ENCODE measurements around a stretch of chr11.

DNA sequence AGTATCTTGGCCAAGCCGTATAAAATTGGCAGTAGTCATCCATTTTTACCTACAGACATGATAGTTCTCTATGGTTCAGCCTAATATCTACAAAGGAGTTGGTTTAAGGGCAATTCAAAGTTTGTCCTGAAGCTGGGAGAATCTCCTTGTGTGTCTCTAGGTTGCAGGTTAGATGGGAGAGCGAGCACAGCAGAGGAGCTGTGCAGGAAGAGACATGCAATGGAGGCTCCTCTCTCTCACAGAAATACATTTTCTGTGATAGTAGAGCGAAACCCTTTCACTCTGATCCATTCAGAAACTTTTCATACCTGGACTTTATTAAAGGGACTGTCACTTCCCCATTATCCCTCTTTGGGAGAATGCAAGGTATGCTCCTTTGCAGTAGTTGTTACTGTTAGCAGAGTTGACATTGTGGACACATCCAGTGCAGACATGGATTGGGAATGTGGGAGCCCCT lies 91.6 kb downstream of the PPP6R3 start:
- PRO-cap, result no peak
- RAMPAGE, long total RNA, 2 experiments, result no peak in any of the 2 experiments

DNA sequence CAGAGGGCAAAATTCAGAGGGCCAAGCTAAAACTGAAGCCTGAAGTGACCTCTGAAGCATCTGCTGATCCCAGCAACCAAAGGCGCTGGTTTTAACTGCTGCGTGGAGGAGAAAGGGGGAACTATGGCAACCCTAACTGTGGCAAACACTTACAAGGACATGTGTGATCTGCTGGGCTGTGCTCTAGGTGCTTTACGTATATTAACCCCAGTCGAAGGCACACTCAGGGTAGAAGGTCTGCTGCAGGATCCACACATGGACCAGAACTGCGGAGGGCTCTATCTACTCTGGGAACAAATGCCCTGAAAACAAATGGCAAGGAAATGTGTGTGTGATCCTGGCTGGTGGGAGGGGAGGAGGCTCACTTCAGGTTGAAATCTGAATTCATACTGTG lies 25.4 kb downstream of the TESMIN start:
- PRO-cap, result no peak
- RAMPAGE, long total RNA, 2 experiments, result no peak in any of the 2 experiments

DNA sequence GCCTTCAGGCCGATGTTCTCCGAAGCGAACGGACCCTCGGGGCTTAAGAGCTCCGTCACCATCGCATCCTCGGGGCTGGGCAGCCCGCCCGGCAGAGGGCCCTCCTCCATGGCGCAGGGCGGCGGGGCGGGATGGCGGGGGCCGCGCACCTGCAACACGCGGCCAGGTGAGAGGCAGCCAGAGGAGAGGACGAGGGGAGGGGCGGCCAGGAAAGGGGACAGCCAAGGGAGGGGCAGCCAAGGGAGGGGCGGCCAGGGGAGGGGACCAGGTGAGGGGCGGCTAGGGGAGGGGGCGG lies 822 bp downstream of the TESMIN start:
- PRO-cap, result no peak
- RAMPAGE, long total RNA, 2 experiments, result no peak in any of the 2 experiments

GRCh38 chr11:68773448-68774258 lies 22.3 kb upstream of the TESMIN start:
- PRO-cap, result no peak
- RAMPAGE, long total RNA, 2 experiments, result no peak in any of the 2 experiments

GRCh38 chr11:68780840-68781400 lies 29.6 kb upstream of the TESMIN start:
- PRO-cap, result no peak
- RAMPAGE, long total RNA, 2 experiments, result no peak in any of the 2 experiments

DNA sequence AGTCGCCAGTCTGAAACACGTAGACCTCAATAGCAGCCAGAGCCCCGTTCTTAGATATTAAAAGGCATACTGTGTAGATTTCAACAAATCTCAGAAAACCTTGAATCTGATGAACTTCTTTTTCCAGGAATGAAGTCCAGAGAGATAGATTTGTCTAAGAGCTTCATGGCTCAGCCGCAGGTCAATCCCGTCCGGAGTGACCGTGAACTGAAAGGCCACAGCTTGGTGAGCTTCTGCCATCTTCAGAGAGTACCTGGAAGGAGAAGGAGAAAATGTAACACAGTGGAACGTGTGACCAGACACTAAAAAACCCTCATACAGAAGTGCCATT lies 26.5 kb downstream of the CPT1A start:
- PRO-cap, result no peak
- RAMPAGE, long total RNA, 2 experiments, result start-site peak on the minus strand in 1 of 2 experiments, centred at position 157 of the sequence, 22 reads per replicate

- PRO-cap, result no peak
- RAMPAGE, long total RNA, 2 experiments, result no peak in any of the 2 experiments
Observed at GRCh38 chr11:68955151-68955604, 25.6 kb downstream of the MRGPRD start.

GRCh38 chr11:69115465-69116134 lies 40.1 kb upstream of the SMIM38 start:
- PRO-cap, result no peak
- RAMPAGE, long total RNA, 2 experiments, result no peak in any of the 2 experiments

- PRO-cap, result no peak
- RAMPAGE, long total RNA, 2 experiments, result no peak in any of the 2 experiments
Observed at GRCh38 chr11:69122642-69123509, 32.9 kb upstream of the SMIM38 start.

DNA sequence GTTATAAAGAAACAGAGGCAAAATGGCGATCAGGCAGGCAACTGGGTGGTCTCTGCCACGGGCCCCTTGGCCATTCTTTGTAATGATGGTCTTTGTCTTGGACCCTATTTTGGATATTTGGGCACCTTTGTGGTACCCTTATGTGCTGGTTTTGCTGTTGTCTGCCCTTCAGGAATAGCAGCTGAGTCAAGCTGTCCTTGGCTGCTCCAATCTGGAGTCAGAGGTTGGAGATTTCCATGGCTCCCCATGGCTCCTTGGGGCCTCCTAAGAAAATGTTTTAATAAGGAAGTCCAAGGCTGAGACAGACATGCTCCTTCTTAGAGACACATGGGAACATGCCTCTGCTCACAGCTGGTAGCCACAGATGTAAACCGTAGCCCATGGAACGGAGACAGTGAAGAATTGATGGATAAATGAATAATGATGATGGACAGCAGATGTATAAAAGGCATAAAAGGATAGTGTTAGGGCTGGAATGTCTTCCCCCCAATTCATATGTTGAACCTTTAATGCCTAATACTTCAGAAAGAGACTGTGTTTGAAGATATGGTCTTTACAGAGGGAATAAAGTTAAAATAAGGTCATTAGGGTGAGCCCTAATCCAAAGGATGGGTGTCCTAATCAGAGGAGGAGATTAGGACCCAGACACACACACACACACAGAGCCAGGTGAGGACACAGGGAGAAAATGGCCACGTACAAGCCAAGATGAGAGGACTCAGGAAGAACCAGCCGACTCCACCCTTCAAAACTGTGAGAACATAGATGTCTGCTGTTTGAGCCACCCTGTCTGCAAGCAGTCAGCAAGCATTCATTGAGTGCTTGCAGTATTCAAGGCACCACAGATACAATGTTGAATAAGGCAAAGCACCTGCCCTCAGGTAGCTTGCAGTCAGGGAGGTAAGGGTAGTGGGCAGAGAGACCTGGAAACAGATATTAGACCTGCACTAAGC lies 5.8 kb downstream of the SMIM38 start:
- PRO-cap, result no peak
- RAMPAGE, long total RNA, 2 experiments, result start-site peak on the plus strand in 1 of 2 experiments, centred at position 316 of the sequence, 10 reads per replicate

DNA sequence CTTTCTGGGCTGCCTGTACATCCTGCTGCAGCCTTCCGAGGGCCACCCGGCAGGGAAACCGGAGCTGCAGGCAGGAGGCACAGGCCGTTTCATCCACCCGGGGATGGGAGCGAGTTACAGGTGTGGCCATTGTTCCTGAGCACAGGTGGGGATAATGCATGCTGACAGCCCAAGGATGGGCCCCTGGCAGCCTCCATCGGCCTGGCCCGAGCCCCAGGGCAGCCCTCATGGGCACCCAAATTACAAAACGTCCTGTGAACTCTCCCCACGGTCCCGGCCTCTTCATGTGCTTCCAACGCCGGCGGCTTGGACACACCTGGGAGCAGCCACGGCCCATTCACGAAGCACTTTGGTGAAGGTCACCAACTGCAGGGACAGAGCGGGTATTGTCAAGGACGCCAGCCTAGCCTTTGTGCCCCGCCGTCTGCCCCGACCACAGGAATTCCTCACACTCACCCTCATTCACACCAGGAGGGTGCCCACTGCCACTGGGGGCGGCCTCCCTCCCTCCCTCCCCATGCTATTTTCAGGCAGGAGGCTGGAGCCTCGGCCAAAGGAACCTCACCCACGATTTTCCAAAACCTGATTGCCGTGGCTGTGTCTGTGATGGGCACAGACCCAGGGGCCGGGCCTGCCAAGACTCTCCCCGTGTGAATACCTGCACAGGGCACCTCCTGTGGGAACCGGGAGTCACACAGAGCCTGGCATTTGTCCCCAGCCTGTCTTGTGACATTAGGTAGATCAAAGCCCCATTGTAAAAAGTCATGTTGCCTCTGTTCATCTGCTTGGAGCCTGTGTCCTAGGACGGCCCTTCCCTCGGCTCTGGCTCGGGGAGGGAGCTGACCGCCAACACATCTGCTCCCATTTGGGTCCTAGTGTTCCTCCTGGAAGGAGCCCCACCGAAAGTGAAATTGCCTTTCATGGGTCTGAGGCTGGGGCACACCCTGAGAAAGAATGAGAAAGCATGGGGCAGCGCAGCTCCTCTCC lies 42.0 kb upstream of the MYEOV start:
- PRO-cap, result no peak
- RAMPAGE, long total RNA, 2 experiments, result no peak in any of the 2 experiments

DNA sequence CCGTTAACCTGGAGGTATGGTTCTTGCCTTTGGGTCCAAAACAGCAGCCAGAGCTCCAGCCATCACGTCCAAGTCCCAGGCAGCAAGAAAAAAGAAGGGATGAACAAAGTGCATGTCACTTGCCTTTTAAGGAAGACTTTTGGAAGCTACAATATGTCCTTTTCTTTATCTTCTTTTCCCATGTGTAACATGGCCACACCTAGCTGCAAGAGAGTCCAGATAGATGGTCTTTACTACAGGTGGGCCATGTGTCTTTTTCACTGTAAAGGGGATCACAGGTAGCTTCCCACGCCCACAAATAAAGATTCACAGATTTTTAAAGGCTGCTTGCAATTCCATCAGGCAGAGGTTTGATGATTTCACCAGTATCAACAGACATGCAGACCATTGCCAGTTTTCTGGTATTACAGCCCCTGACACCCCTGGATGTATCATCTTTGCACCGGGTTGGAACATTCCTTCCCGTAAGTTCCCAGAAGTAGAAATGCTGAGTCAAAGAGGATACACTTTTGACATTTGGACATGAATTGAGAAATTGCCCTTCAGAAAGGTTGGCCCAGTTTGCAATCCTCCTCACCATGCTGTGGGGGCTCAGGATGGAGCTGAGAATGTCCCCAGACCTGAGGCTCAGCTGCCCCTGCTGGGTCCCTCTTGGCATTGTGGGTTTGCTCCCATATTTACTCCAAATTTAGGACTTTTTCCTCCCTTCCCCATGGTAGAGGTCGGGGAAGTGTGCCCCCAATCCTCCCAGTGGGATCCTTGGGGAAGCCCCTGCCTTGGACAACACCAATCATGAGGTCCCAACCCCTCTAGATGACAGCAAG lies 66.1 kb downstream of the MYEOV start:
- PRO-cap, result no peak
- RAMPAGE, long total RNA, 2 experiments, result no peak in any of the 2 experiments

- PRO-cap, result no peak
- RAMPAGE, long total RNA, 2 experiments, result no peak in any of the 2 experiments
Observed at GRCh38 chr11:69646656-69647394, 5.9 kb downstream of the CCND1 start.

DNA sequence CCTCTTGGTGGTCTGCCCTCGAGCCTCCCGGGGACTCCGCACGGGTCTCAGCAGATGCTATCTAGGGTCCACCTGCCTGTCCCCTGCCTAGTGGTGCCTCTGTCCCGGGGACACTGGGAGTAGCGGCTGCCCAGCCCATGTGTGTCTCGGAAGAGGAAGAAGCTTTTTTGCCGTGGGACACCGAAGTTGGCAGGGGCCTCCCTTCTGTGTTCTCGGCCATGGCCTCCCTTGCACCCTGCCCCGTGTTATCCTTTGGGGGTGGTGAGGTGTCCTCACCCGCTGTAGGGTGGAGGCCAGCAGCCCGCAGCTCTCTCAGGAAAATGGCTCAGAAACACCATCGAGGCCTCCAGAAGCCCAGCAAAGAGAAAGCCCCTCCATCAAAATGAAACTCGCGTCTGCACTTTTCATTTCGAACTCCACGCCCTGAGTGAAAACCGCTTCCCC lies 7.9 kb downstream of the CCND1 start:
- PRO-cap, result no peak
- RAMPAGE, long total RNA, 2 experiments, result no peak in any of the 2 experiments

- PRO-cap, result no peak
- RAMPAGE, long total RNA, 2 experiments, result no peak in any of the 2 experiments
Observed at GRCh38 chr11:69651089-69652182, 10.5 kb downstream of the CCND1 start.

DNA sequence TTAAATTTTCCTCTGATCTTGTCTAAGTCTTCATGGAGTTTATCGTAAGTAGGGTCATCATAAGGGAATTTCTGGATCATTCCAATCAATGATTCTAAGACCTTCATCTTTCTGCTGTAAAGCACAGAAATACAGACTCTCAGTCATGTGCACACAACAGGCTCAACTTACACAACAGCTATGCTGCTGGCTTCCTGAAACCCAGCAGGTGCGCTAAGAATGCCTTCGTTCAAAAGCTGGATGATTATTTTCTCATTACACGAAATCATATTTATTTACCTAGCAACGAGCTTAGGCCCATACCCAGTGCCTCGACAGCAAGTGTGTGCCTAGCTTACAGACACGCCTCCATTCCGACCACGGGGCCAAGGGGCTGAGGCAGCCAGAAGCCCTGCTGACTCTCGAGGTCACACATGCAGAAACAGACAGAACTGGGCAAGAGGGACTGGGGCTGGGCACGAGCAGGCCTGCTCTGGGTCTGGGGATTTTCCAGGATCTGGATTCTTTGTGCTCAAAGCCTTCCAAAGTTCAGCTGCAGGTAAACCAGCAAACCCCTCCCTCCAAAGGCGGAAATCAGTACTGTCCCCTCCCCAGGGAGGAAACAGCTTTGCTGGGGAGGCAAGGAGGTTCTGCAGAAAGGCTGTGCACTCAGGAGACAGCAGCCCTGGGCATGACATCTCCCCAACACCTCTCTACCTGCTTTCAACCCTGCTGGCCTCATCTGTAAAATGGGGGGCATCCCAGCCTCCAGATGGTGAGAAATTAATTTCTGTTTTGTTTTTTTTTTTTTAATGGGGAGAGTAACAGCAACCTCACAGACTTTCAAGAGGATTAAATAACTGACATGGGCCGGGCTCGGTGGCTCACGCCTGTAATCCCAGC lies 7.0 kb downstream of the LTO1 start:
- PRO-cap, result no peak
- RAMPAGE, long total RNA, 2 experiments, result no peak in any of the 2 experiments

DNA sequence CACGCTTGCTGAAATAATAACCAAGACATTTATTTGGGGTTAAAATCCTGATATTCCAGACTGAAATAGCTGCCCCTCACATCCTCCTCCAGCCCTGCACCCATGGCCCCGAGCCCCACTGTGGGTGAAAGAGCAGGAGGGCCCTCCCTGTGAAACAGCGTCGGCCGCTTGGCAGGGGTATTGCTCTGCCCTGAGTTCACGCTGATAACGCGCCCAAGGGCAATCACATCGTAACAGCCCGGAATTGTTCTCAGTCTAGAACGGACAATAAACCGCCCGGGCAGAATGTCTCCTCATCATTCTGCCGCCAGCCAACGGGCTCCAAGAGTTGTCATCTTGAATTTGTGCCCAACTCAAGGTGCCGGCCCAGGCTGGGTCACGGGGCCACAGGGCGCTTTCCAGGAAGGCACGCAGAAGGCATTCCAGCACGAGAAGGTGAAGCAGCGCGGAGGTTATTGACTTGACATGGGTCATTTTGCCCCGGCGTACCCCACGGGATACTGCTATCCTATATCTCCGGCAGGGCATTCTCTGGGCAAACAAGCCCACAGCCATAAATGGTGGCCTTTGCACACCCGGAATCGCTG lies 72.2 kb upstream of the FGF3 start:
- PRO-cap, result no peak
- RAMPAGE, long total RNA, 2 experiments, result no peak in any of the 2 experiments

GRCh38 chr11:69891865-69892224 lies 72.6 kb upstream of the FGF3 start:
- PRO-cap, result no peak
- RAMPAGE, long total RNA, 2 experiments, result no peak in any of the 2 experiments

GRCh38 chr11:69972260-69972823 lies 105.8 kb upstream of the ANO1 start:
- PRO-cap, result no peak
- RAMPAGE, long total RNA, 2 experiments, result no peak in any of the 2 experiments

GRCh38 chr11:70048342-70049548 lies 29.4 kb upstream of the ANO1 start:
- PRO-cap, result no peak
- RAMPAGE, long total RNA, 2 experiments, result no peak in any of the 2 experiments

All from lower leg skin (tissue), 2 donors.